Ishikawa (cell line): ENCODE data around the gene ADIG.

DNA sequence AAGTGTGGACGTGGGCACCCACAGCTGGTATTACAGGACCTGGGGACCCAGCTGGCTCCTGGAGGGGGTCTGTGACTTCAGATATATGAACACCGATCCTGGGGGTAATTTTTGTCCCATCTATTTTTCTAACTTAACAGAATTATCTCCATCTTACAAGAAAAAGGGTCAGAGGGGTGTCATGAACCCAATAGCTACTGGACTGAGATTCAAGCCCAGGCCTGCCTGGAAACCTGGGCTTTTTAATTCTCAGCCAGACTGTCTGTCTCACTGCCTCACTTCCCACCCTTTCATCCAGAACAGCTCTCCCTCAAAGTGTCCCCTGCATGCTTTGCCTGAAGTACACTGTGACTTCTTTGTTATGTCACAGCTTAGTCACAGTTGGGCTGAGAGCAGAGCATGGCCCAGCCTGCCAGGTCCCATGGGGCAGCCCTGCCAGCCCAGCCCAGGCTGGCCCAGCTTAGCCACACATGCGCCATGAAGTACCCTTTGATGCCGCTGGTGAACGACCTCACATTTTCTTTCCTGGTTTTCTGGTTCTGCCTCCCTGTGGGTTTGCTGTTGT lies at the start of gene ADIG:
Gene ADIG (plus strand): TSS at position 424 of the 565 bp plus-strand sequence.
- RRBS, result no CpG with 5 or more reads among the region's 5 CpGs

- RRBS, result no CpG with 5 or more reads among the region's 25 CpGs
These were observed 20.6 kb downstream of the ADIG start for GRCh38 chr20:38601515-38602013.

- RRBS, result no CpG with 5 or more reads among the region's 11 CpGs
These were observed 52.6 kb downstream of the ADIG start for GRCh38 chr20:38633559-38634024.

DNA sequence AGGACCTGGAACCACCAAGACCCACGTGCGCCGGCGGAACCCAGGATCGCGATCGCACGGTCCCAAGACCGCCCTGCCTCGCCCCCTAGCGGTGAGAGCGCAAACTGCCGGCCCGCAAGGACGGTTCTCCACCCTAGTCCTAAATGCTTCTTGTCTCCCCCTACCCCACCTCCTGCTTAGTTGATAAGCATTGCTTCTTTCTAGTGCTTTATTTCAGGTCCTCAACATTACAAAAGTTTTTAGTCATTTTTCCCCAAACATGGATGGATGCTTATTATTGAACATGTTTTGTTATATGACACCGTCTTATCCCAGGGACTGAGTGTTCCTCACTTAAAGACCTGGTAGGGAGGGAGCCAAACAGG lies 7.3 kb downstream of the SLC32A1 start:
- RRBS, result 1% methylated on average over 10 of the region's 16 CpGs

DNA sequence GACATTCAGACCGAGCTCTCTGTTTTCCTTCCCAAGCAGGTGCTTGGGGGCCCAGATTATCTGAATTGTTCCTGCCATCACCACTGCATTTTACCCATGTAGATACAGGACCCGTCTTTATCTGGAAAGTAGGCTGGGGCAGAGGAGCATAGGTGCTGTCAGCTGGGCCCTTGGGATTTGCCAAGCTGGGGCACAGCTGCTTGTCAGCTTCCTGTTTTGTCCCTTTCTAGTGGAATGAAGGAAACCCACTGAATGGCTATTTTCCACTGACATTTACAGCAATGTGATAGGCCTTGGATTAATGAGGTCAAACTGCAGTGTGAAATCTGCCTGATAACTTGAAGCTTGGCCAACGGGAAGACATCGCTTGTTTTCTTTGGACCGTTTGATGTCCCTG lies 6.6 kb downstream of the PPP1R16B start:
- RRBS, result no CpG with 5 or more reads among the region's 5 CpGs

- RRBS, result no CpG with 5 or more reads among the region's 8 CpGs
These were observed 28.1 kb downstream of the PPP1R16B start for GRCh38 chr20:38833445-38834177.

DNA sequence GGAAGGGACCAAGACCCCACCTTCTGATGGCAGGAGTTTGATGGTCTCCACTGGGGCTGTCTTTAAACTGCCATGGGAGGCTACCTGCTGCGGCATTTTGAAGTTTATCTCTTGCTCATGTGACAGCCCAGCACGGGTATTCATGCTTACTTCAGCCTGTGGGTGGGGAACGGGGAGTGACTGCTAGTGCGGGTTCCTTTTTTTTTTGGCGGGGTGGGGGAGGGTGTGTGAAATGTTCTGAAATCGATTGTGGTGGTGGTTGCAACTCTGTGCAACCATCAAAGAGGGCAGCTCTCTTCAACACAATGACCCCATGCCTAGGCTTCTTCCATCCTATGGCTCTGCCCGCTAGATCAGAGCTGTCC lies 53.6 kb downstream of the PPP1R16B start:
- RRBS, result no CpG with 5 or more reads among the region's 7 CpGs

GRCh38 chr20:38874471-38875586 lies 51.4 kb upstream of the FAM83D start:
- RRBS, result no CpG with 5 or more reads among the region's 7 CpGs

GRCh38 chr20:38970436-38970586 lies 8.2 kb downstream of the DHX35 start:
- RRBS, result no CpG with 5 or more reads among the region's 1 CpG

DNA sequence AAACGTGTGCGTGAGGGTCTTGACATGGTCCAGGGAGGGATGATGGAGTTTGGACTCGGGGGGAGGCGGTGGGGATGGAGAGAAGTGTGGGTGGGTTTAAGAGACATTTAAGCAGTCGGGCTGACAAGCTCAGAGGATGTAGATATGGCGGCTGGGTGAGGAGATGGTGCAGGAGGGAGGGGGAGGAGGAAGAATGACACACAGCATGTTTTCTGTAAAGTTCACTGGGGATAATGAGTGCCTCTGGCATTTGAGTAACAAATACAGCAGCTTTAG lies 107.8 kb downstream of the DHX35 start:
- RRBS, result no CpG with 5 or more reads among the region's 6 CpGs

DNA sequence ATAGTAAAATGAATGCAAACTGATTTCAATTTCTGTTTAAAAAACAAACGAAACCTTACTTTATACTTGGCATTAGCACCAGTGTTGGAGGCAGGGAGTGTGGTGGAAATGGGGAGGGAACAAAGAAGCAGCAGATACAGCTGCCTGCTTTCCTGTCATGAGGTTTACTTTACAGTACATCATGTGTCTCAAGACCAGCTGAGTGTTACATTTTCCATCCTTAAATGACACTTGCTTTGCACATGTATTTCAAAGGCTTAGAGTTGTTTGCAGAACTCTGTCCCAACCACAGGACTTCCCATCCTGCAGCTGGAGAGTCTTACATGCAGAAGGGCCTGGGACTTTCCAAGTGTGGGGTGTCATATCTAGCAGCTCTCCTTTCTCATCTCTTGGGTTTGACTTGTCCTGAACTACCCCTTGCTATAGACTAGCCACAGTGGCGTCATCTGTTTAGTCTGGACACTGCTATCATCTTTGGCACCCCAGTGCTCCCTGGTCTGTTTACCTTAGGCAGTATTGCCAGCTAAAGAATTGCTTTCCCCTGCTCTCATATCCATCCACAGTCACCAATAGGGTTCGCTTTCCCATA lies 396.0 kb downstream of the DHX35 start:
- RRBS, result no CpG with 5 or more reads among the region's 3 CpGs

GRCh38 chr20:40470435-40471074 lies 218.5 kb downstream of the MAFB start:
- RRBS, result no CpG with 5 or more reads among the region's 12 CpGs

DNA sequence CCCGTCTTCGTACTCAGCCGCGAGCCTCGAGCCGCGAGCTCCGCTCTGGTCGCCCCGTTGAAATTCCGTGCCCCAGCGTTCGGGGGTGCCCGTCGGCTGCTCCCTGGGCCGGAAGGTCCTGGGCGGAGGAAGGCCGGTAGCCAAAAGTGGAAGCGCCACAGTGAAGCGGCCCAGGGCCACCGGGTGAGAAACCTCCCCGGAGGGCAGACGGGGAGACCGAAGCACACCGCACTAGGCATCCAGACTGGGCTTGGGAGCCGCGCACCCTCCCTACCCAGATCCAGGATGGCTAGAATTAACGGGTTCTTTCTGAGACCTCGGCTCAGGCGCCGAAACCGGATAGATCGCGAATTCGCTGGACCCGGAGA lies 1.3 kb upstream of the MAFB start:
- RRBS, result 37% methylated on average over 5 of the region's 36 CpGs

- RRBS, result no CpG with 5 or more reads among the region's 4 CpGs
These were observed 15.8 kb upstream of the TOP1 start for GRCh38 chr20:41012627-41013321.

DNA sequence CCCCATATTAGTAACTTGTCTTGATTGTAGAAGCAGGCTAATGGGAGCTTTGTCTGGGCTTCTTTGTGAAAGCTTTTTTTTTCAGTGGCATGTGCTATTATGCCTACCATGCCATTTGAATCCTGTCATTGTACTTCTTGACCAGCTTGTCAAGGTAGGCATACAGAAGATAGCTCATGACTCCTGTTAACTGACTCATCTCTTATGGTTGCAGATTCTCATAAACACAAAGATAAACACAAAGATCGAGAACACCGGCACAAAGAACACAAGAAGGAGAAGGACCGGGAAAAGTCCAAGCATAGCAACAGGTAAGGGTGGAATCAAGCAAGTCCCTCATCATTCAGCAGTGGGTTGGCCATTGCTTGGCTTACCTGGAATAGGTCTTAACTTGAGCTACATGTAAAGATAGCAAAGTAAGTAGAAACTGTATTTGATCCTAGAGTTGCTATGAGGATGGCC lies 32.6 kb downstream of the TOP1 start:
- RRBS, result no CpG with 5 or more reads among the region's 3 CpGs

- RRBS, result no CpG with 5 or more reads among the region's 7 CpGs
These were observed 47.3 kb downstream of the TOP1 start for GRCh38 chr20:41075709-41076574.

- RRBS, result no CpG with 5 or more reads among the region's 3 CpGs
These were observed 45.0 kb upstream of the PLCG1 start for GRCh38 chr20:41092324-41092855.

DNA sequence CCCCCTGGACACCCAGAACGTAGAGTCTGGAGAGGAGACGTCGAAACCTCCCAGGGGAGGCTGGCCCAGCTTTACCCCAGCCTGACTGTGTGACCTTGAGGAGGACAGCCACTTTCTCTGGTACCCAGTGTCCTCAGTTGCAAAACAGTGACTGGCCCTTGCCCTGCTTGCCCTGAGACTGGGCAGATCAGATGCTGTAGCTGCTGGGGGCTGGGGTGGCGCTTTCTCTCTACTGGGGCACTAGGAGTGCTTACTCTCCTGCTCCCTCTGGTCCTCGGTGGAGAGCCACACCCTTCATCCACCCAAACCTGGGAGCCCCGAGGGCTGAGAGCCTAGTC lies 538 bp downstream of the LPIN3 start:
- RRBS, result no CpG with 5 or more reads among the region's 6 CpGs

- RRBS, result no CpG with 5 or more reads among the region's 4 CpGs
These were observed 16.0 kb downstream of the CHD6 start for GRCh38 chr20:41602062-41602779.